A172 (cell line): Measurements from ENCODE around the genes ZNF90, ZNF431, ZNF708, ZNF492 and ZNF675.

- RAMPAGE, long total RNA: no peak
Observed at GRCh38 chr19:19900003-19900683, 603 bp upstream of the ZNF93 start.

DNA sequence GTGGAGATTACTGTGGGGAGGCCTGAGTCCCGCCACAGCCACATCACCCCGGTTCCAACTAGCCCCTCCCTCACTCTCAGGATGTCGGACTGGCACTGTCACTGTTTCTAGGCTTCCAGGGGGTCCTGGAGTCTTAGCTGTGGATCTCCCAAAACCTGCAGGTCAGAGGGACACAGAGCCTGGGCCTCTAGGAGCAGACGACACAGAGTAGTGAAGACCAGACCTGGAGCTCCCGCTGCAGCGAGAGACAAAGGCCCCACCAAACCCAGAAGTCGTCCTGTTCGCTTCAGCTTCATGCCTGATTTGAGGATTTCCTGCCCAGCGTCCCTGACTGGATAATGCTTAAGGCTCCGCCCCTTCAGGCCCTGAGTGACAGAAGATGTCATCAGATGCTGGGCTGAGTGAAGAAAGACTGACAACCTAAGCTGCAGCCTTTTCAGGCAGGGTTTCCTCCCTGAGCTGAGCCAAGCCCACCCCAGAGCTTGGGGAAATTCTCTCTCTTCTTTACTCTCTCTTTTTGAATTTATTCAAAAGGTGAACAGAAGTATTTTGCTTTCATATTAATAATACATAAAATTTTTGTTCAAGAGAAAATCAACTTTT, 55.9 kb downstream of the ZNF93 start:
- RAMPAGE, long total RNA: no peak

GRCh38 chr19:20051668-20053014, 12.8 kb upstream of the ZNF682 start:
- RAMPAGE, long total RNA: no peak

DNA sequence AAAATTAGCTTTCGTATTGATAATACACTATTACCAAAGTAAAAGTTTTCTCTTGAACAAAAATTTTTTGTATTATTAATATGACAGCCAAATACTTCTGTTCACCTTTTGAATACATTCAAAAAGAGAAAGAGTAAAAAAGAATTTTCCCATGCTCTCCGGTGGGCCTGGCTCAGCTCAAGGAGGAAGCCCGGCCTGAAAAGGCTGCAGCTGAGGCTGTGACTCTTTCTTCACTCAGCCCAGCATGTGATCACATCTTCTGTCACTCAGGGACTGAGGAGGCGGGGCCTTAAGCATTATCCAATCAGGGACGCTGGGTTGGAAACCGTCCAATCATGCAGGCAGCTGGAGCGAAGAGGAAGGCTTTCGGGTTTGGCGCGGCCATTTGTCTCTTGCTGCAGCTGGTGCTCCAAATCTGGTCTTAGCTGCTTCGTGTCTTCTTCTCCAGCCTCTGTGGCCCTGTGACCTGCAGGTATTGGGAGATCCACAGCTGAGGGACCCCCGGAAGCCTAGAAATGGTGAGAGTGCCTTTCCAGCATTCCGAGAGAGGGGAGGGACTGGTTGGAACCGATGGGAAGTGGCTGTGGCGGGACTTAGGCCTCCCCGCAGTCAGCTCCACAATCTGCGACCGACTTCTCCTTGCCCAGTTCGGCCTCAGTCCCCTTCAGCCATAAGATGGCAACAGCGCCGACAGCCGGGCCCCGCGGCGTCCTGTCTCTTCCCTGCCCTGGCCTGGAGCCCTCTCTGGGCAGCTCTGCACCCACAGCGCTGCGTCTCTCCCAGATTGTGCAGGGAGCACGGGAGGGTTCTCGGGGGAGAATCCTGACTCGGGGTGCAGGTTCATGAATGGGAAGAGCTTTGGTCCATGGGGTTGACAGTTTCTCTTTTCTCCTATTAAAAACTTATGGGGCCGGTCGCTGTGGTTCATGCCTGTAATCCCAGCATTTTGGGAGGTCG, at the start of gene ZNF90:
Gene ZNF90, plus strand, starts transcription at position 383 of the 957 bp plus-strand sequence.
- RAMPAGE, long total RNA: no peak

DNA sequence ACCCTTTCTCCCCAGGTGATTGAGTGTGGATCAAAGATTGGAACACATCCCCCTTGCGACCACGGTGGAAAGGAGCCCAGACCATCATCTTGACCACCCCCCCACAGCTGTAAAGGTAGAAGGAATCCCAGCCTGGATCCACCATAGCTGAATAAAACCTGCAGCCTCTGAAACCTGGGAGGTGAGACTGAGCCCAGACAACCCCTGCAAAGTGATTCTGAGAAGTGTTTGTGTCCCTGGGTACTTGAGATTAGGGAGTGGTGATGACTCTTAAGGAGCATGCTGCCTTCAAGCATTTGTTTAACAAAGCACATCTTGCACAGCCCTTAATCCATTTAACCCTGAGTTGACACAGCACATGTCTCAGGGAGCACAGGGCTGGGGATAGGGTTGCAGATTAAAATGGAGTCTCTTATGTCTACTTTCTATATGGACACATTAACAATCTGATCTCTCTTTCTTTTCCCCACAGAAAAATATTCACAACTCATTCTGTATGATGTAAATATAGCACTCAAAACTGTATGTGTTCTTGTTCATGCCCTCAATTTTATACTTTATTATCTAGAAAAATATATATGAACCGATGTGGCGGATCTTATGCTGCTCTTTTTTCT, 81.4 kb downstream of the ZNF486 start:
- RAMPAGE, long total RNA: no peak

- RAMPAGE, long total RNA: no peak
Observed at GRCh38 chr19:20432109-20432487, 133.5 kb downstream of the ZNF737 start.

GRCh38 chr19:20664948-20665869, 3.8 kb upstream of the ZNF626 start:
- RAMPAGE, long total RNA: no peak

DNA sequence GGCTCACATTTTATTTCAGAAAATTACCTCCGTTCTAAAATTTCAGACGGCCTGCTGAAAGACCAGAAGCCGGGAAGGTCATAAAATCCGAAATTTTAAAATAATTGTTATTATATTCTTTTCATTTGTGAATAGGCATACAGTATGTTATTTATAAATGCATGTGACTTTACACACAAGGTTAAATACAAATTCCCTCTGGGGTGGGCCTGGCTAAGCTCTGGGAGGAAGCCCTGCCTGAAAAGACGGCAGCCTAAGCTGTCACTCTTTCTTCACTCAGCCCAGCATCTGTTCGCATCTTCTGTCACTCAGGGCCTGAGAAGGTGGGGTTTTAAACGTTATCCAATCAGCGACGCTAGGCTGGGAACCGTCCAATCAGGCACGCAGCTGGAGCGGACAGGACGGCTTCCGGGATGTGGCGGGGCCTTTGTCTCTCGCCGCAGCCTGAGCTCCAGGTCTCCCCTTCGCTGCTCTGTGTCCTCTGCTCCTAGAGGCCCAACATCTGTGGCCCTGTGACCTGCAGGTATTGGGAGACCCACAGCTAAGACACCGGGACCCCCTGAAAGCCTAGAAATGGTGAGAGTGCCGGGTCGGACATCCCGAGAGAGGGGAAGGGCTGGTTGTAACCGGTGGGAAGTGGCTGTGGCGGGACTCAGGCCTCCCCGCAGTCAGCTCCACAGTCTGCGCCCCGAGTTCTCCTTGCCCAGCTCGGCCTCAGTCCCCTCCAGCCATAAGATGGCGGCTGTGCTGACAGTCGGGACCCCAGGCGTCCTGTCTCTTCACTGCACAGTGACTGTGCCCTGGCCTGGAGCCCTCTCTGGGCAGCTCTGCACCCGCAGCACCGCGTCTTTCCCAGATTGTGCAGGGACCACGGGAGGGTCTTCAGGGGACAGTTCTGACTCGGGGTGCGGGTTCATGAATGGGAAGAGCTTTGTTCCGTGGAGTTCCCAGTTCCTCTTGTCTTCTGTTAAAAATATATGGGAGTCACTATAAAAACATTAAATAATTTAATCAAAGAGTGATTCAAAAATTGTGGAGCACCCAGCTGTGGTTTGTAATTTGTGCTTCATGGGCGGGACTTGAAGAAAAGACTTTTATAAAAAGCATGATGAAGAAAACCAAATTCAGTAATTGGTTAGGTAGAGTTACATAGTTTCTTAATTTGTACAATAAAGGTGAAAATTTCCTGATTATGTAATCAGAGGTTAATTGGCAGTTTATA, at the start of gene ZNF431:
Gene ZNF431, plus strand, starts transcription at position 430 of the 1,222 bp plus-strand sequence.
- RAMPAGE, long total RNA: start-site peak on the plus strand centred at position 429 of the sequence, 90 bp wide, 41 and 119 reads in 2 replicates

DNA sequence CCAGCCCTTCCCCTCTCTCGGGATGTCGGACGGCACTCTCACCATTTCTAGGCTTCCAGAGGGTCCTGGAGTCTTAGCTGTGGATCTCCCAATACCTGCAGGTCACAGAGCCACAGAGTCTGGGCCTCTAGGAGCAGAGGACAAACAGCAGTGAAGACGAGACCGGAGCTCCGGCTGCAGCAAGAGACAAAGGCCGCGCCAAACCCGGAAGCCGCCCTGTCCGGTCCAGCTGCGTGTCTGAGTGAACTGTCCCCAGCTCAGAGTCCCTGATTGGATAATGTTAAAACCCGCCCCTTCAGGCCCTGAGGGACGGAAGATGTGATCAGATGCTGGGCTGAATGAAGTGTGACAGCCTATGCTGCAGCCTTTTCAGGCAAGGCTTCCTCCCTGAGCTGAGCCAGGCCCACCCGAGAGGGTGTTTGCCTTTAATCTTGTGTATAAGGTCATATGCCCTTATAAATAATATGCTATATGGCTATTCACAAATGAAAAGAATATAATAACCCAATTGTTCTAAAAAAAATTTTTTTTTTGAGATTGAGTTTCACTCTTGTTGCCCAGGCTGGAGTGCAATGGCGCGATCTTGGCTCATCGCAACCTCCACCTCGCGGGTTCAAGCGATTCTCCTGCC, at the start of gene ZNF708:
Gene ZNF708, minus strand, starts transcription at position 243 of the 631 bp plus-strand sequence.
- RAMPAGE, long total RNA: start-site peak on the minus strand centred at position 197 of the sequence, 42 bp wide, 36 and 98 reads in 2 replicates

GRCh38 chr19:21750370-21751038, 16.9 kb downstream of the ZNF100 start:
- RAMPAGE, long total RNA: no peak

GRCh38 chr19:22427119-22427385, 4.9 kb upstream of the ZNF98 start:
- RAMPAGE, long total RNA: no peak

- RAMPAGE, long total RNA: no peak
Observed at GRCh38 chr19:22528827-22529400, 105.2 kb upstream of the ZNF492 start.

GRCh38 chr19:22633897-22634465, at the start of gene ZNF492:
TSS of gene ZNF492 (plus strand) at chr19:22634324.
- RAMPAGE, long total RNA: no peak

DNA sequence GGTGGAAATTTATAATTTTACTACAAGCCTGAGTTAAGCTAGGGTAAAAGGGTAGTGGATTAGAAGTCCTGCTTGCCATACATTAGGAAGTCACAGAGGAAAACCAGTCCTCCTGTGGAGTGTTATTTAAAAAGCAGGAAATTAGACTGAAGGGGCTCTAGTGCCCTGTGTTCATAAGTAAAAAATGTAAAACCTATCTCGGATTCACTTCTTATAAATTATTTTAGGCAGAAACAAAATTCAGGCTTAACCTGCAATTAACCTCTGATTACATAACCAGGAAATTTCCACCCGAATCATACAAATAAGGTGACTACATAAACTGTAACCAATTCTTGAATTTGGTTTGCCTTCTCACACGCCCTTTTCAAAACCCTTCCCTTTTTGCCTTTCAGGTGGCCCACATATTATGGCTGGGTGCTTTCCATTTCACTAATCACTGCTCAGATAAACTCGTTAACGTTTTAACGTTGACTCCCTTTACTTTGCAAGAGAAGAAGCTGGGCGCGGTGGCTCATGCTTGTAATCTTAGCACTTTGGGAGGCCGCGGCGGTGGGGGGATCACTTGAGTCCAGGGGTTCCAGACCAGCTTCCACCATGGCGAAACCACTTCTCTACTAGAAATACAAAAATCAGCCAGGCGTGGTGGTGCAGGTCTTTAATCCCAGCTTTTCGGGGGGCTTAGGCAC, 19.6 kb upstream of the ZNF91 start:
- RAMPAGE, long total RNA: no peak

GRCh38 chr19:23687096-23687508, at the start of gene ZNF675:
TSS of gene ZNF675 (minus strand) at chr19:23687212.
- RAMPAGE, long total RNA: no peak

DNA sequence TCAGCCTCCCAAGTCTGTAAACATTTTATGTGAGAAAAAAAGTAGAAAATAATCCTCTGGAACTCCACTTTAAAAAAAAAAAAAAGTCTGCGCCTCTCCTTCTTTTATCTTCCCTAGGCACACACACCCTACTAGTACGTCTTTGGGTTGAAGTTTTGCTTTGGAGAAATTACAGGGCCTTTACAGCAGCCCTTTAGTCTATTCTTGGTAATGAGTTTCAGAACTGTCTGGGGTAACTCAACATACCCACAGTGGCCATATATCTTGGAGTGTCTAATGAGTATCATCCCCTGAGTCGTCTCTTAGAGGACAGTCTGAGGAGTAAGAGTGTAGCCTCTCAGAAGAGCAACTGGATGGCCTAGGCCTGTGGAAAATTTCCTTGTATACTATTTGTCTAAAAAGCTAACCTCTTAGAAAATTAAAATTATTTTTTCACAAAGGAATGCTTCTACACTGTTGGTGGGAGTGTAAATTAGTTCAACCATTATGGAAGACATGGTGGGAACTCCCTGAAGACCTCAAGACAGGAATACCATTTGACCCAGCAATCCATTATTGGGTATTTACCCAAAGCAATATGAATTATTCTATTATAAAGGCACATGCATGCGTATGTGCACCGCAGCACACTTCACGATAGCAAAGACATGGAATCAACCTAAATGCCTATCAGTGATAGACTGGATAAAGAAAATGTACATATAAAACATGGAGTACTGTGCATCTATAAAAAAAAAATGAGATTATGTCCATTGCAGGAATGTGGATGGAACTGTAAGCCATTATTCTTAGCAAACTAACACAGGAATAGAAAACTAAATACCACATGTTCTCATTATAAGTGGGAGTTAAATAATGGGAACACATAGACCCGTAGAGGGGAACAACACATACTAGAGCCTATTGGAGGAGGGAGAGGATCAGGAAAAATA, 2.2 kb downstream of the RPSA2 start:
- RAMPAGE, long total RNA: no peak

DNA sequence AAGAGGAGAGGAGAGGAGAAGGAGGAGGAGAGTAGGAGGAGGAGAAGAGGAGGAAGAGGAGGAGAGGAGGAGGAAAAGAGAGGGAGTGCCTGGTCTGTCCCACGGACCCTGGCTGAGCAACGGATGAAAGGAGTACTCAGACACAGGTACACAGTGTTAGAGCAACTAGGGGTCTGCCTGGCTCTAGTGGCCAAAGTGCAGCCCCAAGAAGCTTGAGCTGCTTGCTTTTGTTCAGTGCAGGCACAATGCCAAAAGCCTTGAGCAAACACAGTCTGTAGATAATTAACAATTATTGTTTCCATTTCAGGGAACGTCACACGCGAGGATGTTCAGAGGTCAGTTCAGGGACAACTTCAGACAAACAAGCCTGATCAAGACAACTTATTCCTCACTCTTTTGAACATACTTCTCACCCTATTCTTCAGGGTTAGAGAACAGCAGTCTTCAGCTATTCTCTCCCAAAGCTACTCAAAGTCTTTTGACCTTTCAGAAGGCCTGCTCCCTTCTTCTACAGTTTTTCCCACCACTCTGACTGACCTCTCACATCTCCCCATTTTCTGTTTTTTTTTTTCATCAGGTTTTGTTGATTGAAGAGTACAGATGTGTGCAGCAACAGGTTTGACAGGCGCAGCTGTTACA, 32.1 kb upstream of the ZNF726 start:
- RAMPAGE, long total RNA: no peak

GRCh38 chr19:24002365-24002761, 84.6 kb upstream of the ZNF254 start:
- RAMPAGE, long total RNA: no peak

DNA sequence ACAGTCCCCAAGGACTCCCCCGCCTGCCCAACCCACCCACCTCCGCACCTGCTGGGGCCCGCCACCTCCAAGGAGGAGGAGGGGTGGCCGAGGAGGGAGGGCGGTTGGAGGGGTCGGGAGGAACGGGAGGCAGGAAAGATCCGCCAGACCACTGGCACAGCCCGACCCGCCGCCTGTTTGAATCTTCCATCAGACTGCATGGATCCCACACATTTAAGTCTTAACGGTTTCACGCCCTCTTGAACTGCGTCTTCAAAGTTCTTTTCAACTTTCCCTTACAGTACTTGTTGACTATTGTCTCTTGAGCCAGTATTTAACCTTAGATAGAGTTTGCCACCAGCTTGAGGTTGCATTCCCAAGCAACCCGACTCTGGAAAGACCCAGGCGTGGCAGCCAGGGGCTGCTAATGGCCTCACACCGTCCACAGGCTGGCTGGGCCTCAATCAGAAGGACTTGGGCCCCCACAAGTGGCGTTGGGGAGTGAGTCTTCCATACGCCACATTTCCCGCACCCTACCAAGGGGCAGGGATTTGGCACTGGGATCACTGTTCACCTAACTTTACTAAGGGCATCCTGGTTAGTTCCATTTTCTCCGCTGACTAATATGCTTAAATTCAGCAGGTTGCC, 84.1 kb upstream of the ZNF254 start:
- RAMPAGE, long total RNA: no peak

DNA sequence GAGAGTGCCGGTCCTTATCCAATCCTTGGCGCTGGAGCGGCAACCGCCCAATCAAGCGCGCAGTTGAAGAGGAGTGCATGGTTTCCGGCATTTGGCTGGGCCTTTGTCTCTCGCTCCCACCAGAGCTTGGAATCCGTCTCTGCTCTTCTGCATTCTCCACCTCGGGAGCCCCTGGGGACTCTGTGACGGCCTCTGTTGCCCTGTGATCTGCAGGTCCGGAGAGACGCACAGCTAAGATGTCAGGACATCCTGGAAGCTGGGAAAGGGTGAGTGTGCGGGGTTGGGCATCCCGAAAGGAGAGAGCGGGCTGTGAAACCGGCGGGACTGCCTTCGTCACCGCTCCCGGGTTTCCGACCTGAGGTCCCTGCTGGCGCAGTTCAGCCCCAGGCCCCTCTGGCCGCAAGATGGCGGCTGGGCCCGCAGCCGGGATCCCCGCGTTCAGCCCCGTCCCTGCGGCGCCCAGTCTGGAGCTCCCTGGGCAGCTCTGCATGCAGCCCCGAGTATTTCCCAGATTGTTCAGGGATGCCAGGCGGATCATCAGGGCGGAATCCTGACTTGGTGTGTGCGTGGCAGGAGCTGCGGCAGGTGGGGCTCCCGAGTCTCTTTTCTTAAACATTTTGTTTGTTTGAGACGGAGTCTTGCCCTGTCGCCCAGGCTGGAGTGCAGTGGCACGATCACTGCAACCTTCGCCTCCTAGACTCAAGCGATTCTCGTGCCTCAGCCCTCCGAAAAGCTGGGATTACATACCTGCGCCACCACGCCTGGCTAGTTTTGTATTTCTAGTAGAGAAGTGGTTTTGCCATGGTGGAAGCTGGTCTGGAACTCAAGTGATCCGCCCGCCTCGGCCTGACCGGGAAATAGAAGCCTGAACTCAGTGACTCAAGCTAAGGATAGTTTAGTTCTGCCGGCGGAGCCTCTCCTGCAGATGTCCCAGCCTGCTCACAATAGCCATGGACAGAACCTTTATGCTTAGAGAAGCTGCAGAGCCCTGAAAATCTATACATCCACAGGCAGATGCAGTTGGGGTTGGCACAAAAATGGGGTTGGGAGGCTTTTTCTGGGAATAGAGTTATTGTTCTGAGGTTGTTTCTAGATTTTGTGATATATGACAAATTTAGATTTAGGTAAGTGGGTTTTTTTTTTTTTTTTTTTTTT, 53.3 kb upstream of the ZNF254 start:
- RAMPAGE, long total RNA: start-site peak on the plus strand centred at position 126 of the sequence, 78 bp wide, 85 and 31 reads in 2 replicates